Uterus (tissue), 7 donors: Measurements from ENCODE around the genes ST3GAL3 and IPO13.

GRCh38 chr1:43537312-43537982 lies 6.8 kb downstream of the PTPRF start:
- PRO-cap, 4 experiments, result no peak in any of the 4 experiments
- RAMPAGE, long total RNA, 2 experiments, result no peak in any of the 2 experiments
- RRBS, result no CpG with 5 or more reads among the region's 8 CpGs

GRCh38 chr1:43707110-43708372 lies at the start of gene ST3GAL3:
Gene ST3GAL3, plus strand, starts transcription at chr1:43707536.
- PRO-cap, 4 experiments, result peak in 4 of 4 experiments; most common plus-strand start chr1:43707547 (in 4); most common minus-strand start chr1:43707365 (in 4)
- RAMPAGE, long total RNA, 2 experiments, result no peak in any of the 2 experiments
- RRBS, result 2% methylated on average over 50 of the region's 125 CpGs

DNA sequence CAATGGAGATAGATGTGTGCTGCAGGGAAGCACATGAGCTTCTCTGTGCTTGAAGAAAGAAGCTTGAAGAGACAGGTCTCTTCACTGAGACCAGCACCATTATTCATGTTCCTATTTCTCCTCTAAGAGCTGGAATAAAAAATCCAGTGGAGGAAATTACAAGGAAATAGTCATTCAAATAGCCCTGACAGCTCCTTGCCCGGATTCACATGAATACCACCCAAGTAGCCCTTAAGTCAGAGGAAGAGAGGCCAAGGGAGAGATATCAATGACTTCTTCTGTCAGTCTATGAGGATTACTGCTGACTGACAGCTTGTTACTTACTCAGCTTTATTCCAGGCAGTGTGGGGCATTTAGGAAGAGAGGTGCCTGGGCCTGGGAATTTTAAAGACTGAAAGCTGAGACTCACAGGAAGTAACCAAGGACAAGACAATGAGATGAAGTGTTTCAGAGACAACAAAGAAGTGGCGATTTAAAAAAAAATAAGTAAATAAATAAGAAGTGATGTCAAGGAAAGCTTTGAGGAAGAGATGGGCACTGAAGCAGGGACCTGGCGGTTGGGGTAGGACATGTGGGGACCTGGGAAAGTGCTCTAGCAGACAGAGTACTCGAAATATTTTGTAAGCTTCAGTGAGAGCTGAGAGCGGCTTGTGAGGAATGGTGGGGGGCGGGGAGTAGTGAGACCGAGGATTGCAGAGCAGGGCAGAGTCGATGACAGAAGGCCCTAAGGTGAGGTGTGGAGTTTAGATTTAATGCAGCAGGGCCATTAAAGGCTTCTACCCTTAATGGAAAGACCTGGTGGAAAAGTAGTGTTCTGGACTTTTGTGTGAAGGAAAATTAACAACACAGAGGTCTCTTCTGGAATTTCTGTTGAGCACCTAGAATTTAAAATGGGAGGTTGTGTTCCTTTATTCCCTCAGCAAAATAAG lies 58.9 kb downstream of the ST3GAL3 start:
- PRO-cap, 4 experiments, result no peak in any of the 4 experiments
- RAMPAGE, long total RNA, 2 experiments, result no peak in any of the 2 experiments
- RRBS, result no CpG with 5 or more reads among the region's 8 CpGs

DNA sequence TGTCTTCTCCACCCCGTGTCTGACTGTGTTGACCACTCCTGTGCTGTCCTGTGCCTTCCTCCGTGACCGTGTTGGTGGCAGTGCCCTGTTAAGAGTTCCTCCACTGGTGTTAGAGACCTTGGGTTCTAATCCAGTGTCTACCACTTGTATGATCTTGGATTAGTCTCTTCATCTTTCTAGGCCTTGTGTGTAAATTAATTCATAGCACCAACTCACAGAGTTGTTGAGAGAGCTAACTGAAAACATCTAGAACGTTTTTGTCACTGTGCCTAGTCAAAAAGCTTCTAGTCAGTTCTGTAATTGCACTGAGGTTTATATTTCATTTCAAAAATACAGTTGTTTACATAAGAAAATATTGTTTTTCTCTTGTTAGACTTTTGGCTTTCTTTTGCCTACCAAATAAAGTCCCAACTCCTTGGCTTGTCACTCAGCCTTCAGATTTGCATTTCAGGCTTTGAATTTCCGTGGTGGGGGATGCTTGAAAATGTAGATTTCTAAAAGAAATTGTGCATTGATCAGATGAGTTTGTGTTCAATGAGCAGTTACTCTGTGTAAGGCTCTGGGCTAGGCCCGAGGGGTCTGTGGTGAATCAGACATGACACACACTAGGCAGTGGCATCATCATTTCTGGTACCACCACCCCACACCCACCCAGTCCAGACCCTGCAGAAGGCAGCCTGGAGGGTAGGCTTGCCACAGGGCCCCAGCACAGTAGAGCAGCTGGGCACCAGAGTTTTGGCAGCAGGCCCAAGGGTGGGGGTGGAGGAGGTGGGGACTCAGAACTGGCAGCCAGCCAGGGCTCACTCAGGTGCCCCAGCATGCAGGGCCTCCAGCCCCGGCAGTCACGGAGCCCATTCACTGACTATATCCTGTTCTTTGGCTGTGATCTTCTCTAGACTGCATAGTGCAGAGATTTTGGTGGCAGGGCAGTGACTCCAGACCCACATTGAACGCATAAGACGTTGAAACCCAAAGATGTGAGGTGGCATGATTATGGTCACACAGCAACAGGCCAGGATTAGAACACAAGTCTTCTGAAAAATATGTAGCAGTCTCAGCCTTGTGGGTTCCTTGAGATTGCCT lies 97.4 kb upstream of the ARTN start:
- PRO-cap, 4 experiments, result no peak in any of the 4 experiments
- RAMPAGE, long total RNA, 2 experiments, result no peak in any of the 2 experiments
- RRBS, result no CpG with 5 or more reads among the region's 10 CpGs

DNA sequence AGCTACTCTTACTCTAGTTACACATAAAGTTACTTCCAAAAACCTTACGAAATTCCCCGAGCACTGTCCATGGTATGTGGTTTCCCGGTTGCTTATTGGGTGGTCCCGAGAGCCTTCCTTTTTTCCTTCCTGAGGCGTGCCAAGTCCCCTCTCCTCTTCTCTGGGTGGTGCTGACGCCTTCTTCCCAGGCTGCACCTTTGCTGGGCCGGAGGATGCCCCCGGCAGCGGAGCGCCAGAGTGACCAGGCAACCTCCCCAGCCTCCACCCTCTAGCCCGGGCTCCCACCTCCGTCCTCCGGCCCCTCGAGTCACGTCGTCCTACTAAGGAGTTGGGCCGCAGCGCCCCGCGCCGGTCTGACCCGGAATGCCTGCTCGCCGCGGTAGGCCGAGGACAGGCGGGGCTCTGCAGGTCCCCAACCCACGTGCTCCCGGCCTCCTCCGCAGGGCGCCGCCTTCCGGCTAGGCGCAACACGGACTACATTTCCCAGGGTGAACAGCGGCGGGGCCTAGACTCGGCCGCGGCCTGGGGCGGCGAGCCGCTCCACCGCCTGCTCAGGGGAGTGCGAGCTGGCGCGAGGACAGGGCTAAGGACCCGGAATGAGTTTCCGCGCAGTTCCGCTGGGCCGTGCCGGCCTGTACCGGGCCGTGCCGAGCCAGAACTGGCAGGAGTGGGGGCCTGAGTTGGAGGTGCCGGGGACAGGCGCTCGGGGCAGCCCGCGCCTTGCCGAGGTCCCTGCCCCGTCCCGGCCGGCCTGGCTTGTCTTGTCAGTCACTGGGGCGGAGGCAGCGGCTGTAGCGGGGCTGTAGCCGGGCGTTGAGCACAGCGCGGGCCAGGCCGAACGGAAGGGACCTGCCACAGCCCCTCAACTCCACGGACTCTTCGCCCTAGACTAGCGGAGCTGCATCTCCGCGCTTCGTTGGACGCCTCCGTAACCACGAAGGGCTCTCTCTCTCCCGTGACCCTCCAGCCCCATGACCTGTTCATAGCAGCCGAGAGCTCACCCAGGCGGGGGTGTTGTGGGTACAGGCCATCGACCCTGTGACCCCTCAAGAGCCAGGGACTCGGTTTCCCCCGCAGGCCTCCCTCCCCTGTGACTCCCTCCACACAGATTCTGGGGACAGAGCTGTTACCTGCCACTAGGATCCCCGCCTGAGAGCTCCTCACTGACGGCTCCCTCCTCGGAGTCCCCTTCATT lies at the start of gene IPO13:
TSS of gene IPO13 (plus strand) at position 755 of the 1,195 bp plus-strand sequence.
- PRO-cap, 4 experiments, result peak in 4 of 4 experiments; most common plus-strand start position 767 of the sequence (in 2); most common minus-strand start position 355 of the sequence (in 2)
- RAMPAGE, long total RNA, 2 experiments, result start-site peak on the plus strand in 1 of 2 experiments, centred at position 761 of the sequence, 65 reads per replicate; start-site peak on the minus strand in 1 of 2 experiments, centred at position 403 of the sequence, 14 reads per replicate
- RRBS, result 2% methylated on average over 43 of the region's 92 CpGs

DNA sequence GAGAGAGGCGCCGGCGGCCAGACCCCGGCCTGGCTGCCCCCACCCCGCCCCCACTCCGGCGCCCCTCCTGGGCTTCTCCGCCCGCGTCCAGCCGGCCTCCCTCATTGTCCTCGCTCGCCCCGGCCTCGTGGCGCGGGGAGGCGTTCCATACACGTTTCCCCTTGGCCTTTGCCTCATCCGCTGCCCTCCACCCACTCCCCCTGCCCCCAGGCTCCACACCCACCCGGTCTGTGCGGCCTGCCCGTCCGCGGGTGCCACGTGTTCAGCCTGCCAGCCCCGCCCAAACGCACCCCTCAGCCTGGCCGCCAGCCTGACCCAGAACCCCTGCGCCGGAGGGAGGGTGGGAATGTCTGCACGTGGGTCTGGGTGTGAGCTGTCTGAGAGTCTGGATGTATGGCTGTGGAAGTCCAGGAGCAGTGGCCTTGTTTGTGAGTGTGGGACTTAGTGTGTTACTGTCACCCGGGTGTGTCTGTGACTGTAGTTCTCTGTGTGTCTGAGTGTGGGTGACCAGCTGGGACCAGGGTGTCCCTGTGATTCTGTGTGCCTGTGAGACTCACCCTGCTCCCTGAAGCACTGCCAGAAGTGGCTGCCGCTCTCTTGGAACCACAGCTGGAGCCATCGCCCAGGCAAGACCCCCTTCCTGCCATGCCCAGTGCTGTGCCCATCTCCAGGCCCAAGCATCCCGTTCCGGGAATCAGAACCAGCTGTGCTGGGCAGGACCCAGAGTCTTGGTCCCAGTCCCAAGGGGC lies 783 bp downstream of the B4GALT2 start:
- PRO-cap, 4 experiments, result peak in 2 of 4 experiments; most common plus-strand start position 367 of the sequence (in 1); most common minus-strand start position 264 of the sequence (in 2)
- RAMPAGE, long total RNA, 2 experiments, result no peak in any of the 2 experiments
- RRBS, result 2% methylated on average over 21 of the region's 37 CpGs

DNA sequence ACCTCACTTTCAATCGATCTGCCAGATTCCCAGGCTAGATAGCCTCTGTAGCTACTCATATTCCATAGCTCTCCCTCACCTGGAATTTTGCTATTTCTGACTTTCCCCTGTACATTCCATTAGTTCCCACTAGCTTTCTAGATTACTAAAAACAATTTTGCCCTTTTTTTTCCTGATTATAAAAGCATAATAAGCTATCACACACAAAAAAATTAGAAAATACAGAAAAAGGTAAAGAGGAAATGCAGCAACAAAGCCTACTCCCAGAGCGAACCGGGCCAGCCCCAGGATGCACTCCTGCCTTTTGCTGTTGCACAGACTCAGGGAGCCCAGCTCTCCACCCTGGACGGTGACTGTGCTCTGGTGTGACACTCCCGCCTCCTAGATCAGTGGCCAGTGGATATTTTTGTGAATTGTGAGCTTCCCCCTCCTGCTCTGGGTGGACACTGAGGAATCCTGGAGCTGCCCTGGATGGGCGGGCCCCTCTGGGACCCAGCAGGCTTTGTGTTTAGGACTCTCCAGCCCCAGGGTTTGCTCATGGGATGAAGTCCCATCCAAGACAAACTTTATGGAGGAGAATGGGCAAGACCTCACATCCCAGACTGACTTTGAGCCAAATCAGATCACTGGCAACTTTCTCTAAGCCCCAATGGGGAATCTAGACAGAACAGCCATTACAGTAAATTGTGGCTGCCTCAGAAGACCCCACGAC lies 16.2 kb downstream of the SLC6A9 start:
- PRO-cap, 4 experiments, result no peak in any of the 4 experiments
- RAMPAGE, long total RNA, 2 experiments, result no peak in any of the 2 experiments
- RRBS, result no CpG with 5 or more reads among the region's 7 CpGs

GRCh38 chr1:44217084-44217520 lies 3.8 kb downstream of the DMAP1 start:
- PRO-cap, 4 experiments, result no peak in any of the 4 experiments
- RAMPAGE, long total RNA, 2 experiments, result no peak in any of the 2 experiments
- RRBS, result no CpG with 5 or more reads among the region's 6 CpGs

- PRO-cap, 4 experiments, result no peak in any of the 4 experiments
- RAMPAGE, long total RNA, 2 experiments, result no peak in any of the 2 experiments
- RRBS, result no CpG with 5 or more reads among the region's 4 CpGs
Measured at GRCh38 chr1:44267790-44268174, 54.5 kb downstream of the DMAP1 start.

GRCh38 chr1:44276650-44277722 lies 63.7 kb downstream of the DMAP1 start:
- PRO-cap, 4 experiments, result no peak in any of the 4 experiments
- RAMPAGE, long total RNA, 2 experiments, result no peak in any of the 2 experiments
- RRBS, result no CpG with 5 or more reads among the region's 3 CpGs

DNA sequence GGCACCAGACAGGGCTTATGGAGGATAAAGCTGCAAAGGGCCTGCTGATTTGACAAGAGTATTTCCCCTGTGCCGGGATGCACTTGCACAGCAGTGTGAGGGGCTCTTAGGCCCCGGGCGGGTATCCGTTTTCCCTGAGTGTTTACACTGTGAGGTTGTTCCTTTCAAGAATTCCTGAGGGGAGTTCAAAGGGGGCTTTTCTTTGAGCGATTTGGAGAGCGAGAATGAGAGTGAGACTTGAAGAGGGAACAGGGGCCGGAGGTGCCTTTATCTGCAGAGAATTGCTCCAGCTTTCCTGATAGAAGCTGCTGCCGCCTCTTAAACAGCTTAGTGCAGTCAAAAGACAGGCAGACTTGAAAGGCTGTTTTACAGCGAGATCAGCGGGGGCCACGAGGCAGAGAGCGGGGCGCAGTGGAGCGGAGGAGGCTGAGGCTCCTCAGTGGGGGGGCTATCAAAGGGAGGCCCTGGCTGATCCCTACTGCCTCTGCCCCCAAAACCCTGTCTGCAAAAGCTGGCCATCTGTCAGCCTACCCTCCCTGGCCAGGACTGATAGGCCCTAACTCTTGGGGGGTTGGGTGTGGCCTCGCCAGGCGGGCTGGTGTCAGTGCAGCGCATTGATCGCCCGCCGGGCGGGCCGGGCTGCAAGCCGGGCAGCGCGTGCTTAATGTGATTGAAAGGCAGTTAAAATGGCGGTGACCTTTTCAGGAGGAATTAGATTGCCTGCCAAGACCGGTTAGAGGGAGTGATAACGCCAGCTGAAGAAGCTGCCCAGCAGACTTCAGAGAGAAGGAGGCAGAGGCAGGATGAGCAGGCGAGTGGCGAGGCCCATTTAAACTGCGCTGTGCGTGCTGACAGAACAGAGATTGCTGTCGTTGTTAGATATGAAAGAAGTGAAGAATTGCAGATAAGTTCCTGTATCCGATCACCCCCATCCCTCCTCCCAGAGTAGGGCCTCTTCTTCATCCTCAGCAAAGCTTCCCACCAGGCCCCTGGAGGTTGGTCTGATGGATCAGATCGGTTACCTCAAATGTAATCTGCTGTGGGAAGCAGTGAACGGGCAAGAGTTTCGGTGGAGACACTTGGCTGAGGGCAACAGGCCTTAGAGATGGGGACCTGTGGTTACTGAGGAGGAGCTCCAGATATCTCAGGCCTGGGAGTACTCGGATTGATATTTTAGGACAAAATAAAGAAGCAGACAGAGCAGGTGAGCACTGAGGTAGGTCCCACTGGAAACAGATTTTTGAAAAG lies 36.3 kb downstream of the TMEM53 start:
- PRO-cap, 4 experiments, result peak in 1 of 4 experiments; most common plus-strand start position 774 of the sequence (in 1)
- RAMPAGE, long total RNA, 2 experiments, result no peak in any of the 2 experiments
- RRBS, result 30% methylated on average over 5 of the region's 38 CpGs

DNA sequence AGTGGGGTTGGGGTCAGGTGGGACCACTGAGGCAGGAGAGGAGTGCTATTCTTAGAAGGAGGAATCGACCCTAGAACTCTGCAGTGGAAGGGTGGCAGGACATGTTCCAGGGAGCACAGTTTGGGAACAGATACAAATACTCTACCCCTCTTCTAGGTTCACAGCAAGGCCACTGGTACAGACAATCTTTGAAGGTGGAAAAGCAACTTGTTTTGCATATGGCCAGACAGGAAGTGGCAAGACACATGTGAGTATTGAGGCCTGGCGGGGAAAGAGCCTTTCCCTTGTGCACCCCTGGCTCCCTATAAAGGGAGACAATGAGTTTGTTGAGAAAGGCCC lies 17.7 kb downstream of the KIF2C start:
- PRO-cap, 4 experiments, result no peak in any of the 4 experiments
- RAMPAGE, long total RNA, 2 experiments, result no peak in any of the 2 experiments
- RRBS, result no CpG with 5 or more reads among the region's 2 CpGs

DNA sequence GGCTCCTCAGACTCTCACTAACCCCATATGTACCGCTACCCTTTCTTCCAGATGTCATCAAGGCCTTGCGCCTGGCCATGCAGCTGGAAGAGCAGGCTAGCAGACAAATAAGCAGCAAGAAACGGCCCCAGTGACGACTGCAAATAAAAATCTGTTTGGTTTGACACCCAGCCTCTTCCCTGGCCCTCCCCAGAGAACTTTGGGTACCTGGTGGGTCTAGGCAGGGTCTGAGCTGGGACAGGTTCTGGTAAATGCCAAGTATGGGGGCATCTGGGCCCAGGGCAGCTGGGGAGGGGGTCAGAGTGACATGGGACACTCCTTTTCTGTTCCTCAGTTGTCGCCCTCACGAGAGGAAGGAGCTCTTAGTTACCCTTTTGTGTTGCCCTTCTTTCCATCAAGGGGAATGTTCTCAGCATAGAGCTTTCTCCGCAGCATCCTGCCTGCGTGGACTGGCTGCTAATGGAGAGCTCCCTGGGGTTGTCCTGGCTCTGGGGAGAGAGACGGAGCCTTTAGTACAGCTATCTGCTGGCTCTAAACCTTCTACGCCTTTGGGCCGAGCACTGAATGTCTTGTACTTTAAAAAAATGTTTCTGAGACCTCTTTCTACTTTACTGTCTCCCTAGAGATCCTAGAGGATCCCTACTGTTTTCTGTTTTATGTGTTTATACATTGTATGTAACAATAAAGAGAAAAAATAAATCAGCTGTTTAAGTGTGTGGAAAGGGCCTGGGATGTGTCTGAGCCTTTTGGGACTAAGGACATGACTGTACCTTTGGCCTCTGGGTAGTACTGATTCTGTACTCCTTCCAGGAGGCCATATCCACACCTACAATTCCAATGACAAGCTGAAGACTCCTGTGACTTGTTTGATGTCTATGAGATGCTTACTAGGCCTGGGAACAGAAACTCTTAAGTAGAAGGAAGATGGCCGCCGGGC lies 8.0 kb upstream of the RPS8 start:
- PRO-cap, 4 experiments, result no peak in any of the 4 experiments
- RAMPAGE, long total RNA, 2 experiments, result no peak in any of the 2 experiments
- RRBS, result no CpG with 5 or more reads among the region's 13 CpGs

DNA sequence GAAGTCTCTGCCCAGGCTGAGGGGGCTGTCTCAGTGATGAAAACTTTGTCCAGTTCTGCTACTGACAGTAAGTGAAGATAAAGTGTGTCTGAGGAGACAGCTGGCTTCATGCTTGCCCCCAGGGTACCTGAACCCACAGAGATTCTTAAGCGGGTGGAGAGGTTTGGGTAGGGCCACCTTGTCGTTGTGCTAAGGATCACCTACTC lies 2.9 kb downstream of the RPS8 start:
- PRO-cap, 4 experiments, result peak in 3 of 4 experiments; most common plus-strand start position 29 of the sequence (in 3)
- RAMPAGE, long total RNA, 2 experiments, result no peak in any of the 2 experiments
- RRBS, result no CpG with 5 or more reads among the region's 2 CpGs

DNA sequence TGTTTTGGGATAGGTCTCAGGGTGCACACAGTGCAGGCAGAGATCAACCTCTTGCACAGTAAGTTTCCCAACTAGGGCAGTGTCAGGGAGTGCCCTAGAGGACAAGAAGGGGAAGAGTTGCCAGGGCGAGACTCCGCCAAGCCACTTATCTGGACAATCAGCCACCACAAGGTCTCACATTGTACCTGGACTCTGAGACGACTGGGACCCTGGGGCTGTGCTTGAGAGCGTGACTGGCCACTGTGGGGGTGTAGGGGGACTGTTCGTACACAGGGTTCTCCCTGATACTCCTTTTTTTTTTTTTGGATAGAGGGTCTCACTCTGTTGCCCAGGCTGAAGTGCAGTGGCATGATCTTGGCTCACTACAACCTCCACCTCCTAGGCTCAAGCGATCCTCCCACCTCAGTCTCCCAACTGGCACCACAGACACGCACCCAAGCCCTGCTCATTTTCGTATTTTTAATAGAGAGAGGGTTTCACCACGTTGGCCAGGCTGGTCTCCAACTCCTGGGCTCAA lies 9.8 kb downstream of the HECTD3 start:
- PRO-cap, 4 experiments, result no peak in any of the 4 experiments
- RAMPAGE, long total RNA, 2 experiments, result no peak in any of the 2 experiments
- RRBS, result no CpG with 5 or more reads among the region's 9 CpGs

GRCh38 chr1:45004256-45005068 lies 6.7 kb downstream of the HECTD3 start:
- PRO-cap, 4 experiments, result no peak in any of the 4 experiments
- RAMPAGE, long total RNA, 2 experiments, result start-site peak on the minus strand in 1 of 2 experiments, at chr1:45004600-45004868 at its widest, 7 reads per replicate
- RRBS, result no CpG with 5 or more reads among the region's 8 CpGs

GRCh38 chr1:45211211-45211708 lies 4.9 kb upstream of the ZSWIM5 start:
- PRO-cap, 4 experiments, result no peak in any of the 4 experiments
- RAMPAGE, long total RNA, 2 experiments, result no peak in any of the 2 experiments
- RRBS, result no CpG with 5 or more reads among the region's 6 CpGs

- PRO-cap, 4 experiments, result no peak in any of the 4 experiments
- RAMPAGE, long total RNA, 2 experiments, result no peak in any of the 2 experiments
- RRBS, result no CpG with 5 or more reads among the region's 2 CpGs
Measured at GRCh38 chr1:45349206-45349807, 9.3 kb downstream of the TOE1 start.

- PRO-cap, 4 experiments, result no peak in any of the 4 experiments
- RAMPAGE, long total RNA, 2 experiments, result no peak in any of the 2 experiments
- RRBS, result no CpG with 5 or more reads among the region's 5 CpGs
Measured at GRCh38 chr1:45393815-45394423, 53.9 kb downstream of the TOE1 start.

DNA sequence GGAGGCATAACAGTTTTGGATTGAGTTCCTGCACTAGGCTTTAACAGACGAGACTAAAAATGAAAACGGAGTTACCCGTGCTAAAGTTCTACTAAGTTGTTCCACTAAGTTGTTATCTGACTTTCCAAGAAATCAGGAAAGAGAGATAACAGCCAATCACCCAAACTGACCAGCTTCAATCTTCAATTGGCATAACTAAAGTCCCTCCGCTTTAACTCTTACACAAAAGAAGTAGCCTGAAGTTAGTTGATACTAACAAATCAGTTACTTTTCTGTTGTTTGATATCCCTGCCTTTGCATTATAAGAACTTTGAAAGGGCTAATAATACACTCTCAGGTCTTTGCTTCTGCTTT lies 61.4 kb downstream of the TESK2 start:
- PRO-cap, 4 experiments, result no peak in any of the 4 experiments
- RAMPAGE, long total RNA, 2 experiments, result no peak in any of the 2 experiments
- RRBS, result no CpG with 5 or more reads among the region's 4 CpGs